ENCODE measurements around a stretch of chr1.

GRCh38 chr1:221035902-221036338 is 156.7 kb downstream of the HLX start:
- RRBS = no CpG with 5 or more reads among the region's 3 CpGs

- RRBS = no CpG with 5 or more reads among the region's 3 CpGs
Observed at GRCh38 chr1:221273740-221274131, 394.5 kb downstream of the HLX start.

GRCh38 chr1:221335785-221336723 is 405.8 kb downstream of the DUSP10 start:
- RRBS = no CpG with 5 or more reads among the region's 8 CpGs

DNA sequence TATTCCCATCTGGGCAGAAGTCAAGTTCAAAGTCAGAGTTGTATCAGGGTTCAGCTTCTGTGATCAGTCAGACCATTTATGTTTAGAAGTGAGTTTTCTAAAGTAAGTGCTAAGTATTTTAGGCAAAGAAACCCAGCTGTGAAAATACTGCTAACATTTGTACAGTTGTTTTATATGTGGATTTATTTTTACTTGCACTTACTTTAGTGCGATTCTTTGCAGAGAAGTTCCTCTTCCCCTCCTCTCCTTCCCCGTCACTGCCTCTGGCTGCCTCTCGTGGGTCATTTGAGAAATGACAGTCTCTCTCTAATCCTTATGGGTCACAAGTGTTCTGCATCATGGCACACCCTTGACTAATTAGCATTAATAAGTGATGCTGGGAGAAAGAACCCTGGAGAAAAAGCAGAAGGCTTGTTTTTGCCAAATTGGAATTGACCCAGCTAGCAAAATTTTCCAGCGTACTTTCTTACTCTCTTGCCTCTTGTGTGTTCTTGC is 301.3 kb downstream of the DUSP10 start:
- RRBS = no CpG with 5 or more reads among the region's 4 CpGs

DNA sequence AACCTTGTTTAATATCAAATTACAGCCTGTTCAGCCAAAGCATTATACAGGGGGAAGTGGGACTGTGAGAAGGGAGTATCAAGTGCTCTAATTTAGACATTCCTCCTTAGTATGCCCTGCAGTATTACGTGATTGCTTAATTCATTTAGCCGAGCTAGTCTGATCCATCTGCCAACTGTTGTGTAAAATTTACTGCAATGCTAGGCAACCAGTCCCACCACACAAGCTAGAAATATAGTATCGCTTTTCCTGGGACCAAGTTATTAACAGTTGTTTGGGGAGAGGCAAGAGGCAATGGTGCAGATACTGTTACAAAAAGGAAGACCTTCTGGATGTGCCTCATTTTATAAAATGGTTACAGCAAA is 283.4 kb downstream of the DUSP10 start:
- RRBS = no CpG with 5 or more reads among the region's 3 CpGs

DNA sequence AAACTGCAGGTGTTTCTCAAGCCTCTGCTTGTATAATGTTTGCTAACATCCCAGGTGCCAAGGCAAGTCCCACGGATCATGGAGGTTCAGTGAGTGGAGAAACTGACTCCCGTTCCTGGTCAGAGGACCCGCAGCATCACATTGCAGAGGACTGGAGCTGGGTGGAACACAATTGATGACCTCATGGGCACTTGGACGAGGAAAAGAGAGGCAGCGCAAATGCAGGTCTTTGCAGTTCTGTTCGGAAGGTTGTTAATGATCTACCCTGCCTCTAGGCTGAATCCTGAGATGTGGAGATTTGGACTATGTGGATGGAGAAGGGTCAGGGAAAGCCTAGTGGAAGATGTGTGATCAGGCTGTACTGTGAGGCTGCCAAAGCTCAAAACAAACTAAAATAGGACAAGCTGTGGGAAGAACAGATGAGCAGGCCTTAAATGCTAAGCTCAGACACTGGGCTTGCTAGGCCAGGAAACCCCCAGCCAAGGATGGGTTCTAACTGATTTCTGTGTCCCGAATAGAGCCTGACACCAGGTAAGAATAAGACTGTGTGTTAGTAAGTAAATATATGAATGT is 192.9 kb downstream of the DUSP10 start:
- RRBS = no CpG with 5 or more reads among the region's 7 CpGs

DNA sequence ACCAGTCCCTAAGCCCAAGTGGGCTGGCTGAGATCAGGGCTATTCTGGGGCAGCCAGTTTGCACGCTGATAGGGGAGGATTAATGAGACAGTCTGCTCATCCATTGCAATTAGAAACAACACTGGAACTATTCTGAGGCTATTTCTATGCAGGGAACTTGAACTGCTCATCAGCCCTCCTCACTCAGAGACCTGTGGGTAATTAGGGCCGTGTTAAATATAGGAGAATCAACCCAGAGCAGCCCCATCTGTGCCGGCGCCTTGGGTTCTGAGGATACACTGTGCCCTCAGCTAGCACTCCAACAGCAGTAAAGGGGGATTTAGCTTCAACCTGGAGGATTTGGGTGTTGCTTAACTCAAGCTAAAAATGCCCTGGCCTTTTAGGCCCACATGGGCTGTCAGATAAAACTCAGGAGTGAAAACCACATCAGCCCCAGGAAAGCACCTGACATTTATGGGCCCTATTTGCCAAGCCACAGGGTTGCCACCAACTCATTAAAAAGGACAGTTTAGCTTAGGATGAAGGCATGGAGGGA is 53.9 kb downstream of the DUSP10 start:
- RRBS = no CpG with 5 or more reads among the region's 4 CpGs

DNA sequence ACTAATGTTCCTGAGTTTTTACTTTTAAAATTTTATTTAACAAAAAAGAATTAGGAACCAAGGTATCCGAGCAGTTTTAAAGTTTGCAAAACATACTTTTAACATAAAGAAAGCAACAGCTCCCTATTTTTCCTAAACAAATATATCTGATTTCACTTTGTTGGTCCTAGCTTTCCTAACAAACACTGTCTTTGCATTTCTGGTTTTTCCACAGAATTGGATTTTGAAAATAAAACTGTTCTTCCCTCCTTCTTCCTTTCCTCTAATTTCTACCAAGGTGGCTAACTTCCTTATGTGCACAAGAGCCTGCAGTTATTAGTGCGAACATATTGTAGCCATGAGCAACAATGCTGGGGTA is 31.3 kb downstream of the DUSP10 start:
- RRBS = no CpG with 5 or more reads among the region's 2 CpGs

DNA sequence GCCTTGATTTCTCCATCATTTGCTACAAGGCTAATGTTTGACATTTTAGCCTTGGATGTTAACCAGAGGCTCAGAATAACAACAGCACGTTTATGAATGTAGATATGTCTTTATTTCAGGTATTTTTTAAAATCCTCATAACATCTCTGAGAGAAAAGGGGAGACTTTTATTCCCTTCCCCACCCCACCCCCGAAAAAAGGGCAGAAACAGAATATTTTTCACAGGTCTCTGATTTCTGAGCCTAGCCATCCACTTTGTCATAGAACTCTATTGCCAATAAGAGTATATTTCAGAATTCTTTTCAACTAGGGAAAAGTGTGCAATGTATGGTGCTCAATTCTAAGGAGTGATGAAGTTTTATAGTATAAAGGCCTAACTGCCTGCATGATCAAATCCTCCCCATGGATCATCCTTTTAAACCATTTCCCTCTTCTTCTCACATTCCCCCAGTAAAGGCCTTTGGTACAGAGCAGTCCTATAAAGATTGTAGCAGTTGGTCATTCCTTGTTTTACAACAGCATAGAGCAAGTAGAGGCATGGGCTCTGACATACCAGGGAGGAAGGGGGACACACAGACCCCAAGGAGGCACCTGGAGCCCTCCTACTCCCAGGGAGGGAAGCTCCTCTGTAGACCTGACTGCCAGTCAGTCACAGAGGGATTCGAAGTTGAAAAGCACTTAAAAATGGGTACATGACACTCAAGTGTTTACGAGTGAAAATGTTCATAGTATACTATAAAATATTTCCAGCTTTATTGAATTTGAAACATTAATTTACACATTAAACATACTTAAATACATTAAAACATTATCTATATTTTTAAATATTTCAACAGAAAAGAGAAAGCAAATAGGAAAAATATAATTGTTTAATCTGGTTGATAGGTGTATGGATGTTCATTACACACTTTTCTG is 6.9 kb downstream of the DUSP10 start:
- RRBS = no CpG with 5 or more reads among the region's 4 CpGs

- RRBS = no CpG with 5 or more reads among the region's 11 CpGs
Observed at GRCh38 chr1:221736651-221737409, 5.1 kb downstream of the DUSP10 start.

DNA sequence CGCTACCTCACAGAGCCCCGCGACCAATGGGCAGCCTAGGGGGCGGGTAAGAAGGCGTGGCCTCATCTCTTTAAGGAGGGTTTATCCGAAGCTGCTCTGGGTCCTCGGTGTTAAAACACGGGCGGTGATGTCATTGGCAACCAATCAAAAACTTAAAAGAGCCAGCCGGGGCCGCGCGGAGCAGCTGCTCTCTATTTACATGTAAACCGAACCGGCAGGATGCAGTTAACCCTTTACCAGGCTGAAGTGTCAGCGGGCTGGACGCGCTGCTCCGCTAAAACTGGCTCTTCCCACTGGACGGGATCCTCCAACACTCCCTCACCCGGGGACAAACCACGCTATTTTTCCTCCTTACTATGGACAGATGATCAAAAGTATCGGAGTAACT is 295 bp upstream of the DUSP10 start:
- RRBS = 0% methylated on average over 1 of the region's 23 CpGs

DNA sequence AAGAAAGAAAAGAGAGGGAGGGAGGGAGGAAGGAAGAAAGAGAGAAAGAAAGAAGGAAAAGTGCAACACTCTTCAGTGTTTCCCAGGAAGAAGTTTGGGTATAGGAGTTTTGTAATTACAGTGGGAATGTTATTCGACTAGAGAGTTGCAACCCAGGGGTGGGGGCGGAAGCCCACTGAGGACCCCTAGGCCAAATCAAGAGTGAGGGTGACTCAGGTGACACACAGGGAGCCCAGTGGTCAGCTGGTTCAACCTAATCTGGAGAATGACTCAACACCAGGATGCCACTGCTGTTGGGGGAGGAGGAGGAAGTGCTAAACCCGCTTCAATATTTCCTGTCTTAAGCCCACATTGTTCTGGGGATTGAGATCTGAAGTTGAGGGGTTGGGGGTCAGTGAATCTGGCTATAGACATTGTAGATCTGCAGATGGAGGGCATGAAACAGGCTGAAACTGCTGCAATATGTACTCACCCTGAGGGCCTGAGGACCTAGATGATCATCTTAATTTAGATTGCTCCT is 84.9 kb upstream of the DUSP10 start:
- RRBS = no CpG with 5 or more reads among the region's 3 CpGs

DNA sequence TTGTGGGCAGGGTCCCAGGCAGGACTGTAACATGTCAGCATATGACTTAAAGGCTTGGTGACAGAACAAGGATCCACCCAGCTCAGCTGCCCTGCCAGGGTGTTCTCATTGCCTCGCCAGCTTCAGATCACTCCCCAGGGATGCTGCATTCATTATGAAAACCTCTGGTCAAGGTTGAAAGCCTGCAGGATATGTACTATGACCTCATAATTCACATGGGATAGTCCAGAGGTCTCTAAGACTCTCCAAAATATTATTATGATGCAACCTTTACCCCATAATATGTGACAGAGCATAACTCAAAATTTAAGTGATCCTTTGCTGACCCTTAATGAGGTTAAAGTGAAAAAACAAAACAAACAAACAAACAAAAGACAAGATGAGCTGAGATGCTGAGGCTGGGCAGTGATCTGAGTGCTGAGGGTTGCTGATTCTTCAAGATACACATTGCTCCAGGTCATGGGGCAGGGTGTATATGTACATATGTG is 98.7 kb upstream of the DUSP10 start:
- RRBS = no CpG with 5 or more reads among the region's 1 CpG

- RRBS = no CpG with 5 or more reads among the region's 9 CpGs
Observed at GRCh38 chr1:221886962-221887798, 145.3 kb upstream of the DUSP10 start.

DNA sequence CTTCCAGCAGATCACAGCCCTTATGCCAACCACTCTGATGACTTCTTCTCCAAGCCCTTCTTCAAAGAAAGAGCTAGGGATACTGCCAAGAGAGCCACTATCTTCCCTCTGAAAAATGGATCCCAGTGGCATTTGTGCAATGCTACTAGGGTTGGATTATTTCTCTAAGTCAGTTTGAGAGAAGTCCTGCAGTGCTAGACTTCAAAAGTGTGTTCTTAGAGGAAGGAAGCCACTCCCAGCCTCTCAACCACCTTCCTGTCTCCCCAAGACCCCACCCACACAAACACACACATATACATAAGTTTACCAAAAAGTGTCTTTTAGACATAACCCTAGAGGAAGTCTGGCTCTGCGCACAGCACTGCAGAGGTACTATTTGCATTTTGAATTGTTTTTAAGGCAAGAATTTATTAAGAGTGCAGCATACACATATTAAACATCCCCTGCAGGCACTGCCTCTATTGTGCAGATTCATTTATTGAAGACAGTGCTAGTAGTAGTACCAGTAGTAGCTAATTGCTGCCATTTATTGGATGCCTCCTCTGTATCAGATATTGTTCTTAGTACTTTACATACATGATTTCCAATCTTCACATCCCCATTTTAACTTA is 127.3 kb downstream of the HHIPL2 start:
- RRBS = no CpG with 5 or more reads among the region's 1 CpG

- RRBS = 29% methylated on average over 4 of the region's 45 CpGs
Observed at GRCh38 chr1:222643548-222644504, 25.9 kb downstream of the MIA3 start.

GRCh38 chr1:222644505-222645165 is 26.7 kb downstream of the MIA3 start:
- RRBS = 1% methylated on average over 4 of the region's 17 CpGs

DNA sequence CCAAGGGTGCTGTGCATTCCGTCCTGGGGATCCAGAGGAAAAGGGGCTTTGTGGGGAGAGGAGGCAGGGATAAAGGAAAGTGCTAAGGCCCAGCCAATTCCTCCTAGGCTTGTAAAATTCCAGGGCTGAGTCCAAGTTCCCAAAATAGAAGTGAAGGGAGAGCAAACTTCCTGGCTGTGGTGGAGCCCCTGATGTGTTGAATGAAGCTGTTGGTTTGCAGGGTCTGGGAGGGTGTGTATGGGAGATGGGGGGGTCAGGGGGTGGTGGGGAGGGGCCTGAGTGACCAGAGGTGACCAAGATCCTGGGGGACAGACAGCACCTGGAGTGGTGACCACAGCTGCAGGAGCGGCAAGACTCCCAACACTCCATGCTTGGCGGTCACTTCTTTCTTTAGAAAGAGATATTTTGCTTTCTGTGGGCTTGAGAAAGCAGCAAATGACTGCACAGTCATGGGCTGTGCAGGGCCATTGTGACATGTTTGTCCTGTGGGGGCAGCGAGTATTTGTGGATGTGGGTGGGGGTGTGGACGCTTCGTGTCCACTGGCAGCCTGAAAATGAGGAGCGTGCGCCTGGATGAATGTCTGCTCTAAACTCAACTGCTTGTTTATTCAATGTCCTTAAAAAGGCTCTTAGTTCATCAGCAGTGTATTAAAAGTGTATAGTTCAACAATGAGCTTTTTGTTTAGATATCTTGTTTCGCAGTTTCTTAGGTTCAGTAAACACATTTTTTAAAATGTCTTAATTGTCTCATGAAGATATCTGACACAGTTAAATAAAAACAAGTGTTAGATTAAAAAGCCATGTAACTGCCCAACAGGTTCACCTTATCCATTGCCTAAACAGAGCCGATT is 68.2 kb downstream of the TLR5 start:
- RRBS = no CpG with 5 or more reads among the region's 10 CpGs